AG04449 (cell line): ENCODE results near the genes C17orf113, ZNF385C and KCNH4.

DNA sequence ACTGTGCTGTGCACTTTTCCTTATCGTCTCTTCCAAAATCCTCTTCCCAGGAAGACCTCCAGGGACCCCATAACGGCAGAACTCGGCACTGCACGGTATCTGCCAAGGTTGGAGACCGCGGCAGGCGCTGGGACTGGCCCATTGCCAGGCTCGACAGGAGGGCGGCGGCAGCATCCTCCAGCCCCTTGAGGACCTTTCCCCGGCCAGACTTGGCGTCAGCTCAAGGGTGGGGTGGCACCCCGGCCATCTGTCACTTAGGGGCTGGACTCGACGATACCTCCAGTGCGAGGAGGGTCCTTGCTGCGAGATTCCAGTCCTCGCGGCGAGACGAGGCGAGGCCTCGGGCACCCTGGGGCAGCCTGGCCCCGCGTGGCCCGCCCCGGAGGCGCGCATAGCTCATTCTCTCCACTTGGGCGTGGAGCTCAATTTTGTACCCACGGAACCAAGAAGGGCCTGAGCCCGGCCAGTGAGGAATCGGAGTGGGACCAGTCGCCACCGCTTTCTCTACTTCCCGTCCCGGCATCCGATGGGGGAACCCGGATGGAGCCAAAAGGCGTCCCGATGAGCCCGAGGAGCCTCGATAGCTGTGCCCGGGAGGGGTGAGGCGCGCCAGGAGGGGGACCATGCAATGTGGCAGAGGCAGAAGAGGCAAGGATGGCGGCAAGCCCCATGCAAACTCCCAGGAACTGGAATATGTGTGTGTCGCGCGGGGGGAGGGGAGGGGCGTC lies 621 bp downstream of the ACLY start:
- RRBS: 2% methylated on average over 20 of the region's 51 CpGs

DNA sequence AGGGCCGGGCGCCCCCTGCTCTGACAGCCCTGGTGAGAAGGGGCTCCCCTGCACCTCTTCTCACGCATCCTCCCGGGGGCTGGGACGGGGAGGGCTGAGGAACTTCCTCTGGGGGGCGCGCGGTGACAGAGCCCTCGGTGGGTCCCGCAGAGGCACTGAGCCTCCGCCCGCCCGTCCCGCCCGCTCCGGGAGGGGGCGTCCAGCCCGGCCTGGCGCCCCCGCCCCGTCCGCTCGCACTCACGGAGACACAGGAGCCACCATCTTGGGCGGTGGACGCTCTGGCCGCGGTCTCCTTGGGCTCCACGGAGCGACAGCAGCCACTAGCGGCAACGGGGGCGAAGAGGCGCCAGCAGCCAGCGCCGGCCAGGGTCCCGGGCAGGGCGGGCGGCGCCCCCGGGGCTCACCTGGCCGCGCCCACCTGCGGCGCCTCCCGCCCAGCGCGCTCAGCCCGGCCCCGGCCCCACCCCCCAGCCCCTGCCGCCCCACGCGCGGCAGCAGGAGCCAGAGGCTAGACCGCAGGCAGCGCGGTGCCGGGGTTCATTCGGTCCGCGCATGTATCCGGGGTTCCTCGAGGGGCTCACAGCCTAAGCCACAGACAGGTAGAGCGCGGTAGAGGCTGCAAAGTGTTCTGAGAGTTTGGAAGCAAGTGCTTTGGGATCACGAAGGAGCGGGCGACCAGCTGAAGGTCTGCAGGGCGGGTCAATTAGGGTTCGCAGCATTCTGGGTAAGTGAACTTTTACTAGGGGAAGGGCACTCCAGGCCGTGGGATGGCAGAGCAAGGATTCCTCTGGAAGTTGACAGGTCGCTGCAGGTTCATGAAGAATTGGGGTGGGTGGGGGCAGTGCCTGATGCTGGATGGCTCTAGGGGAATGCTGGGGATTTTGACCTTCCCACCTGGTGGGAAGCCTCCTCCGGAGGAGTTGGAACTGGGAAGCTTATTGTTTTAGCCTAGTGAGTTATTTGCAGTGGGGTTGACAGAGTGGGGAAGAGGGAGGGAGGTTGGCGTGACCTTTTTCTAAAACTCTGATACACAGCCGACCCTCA lies at the start of gene C17orf113:
C17orf113 (minus strand) TSS at position 286 of the 1,044 bp plus-strand sequence.
- RRBS: 4% methylated on average over 22 of the region's 75 CpGs

DNA sequence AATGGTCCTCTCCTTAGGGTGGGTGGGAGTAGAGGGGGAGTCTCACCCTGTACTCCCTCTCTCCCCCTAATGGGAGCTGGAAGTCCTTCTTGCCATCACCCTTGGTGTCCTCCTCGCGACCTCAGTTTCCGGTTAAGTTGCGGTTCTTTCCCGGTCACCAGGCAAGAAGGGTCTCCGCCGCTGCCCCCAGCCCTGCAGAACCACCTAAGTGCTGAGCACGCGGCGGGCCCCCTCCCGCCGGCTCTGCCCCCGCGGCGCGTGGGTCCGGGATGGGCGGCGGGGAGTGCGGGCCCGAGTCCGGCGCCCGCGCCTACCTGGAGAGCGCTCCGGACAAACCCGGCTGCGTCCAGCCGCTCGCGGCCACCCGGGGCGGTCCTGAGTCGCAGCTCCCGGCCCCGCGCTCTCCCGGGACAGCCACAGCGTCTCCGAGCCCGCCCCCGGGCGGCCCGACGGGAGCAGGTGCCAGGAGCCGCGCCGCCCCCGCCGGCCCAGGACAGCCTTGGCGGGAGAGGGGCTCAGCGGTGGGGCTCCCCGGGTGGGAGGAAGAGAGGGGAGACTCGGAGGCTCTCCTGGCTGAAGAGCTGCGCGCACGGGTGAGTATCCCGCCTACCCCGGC lies 22.0 kb upstream of the C17orf113 start:
- RRBS: 5% methylated on average over 26 of the region's 60 CpGs

DNA sequence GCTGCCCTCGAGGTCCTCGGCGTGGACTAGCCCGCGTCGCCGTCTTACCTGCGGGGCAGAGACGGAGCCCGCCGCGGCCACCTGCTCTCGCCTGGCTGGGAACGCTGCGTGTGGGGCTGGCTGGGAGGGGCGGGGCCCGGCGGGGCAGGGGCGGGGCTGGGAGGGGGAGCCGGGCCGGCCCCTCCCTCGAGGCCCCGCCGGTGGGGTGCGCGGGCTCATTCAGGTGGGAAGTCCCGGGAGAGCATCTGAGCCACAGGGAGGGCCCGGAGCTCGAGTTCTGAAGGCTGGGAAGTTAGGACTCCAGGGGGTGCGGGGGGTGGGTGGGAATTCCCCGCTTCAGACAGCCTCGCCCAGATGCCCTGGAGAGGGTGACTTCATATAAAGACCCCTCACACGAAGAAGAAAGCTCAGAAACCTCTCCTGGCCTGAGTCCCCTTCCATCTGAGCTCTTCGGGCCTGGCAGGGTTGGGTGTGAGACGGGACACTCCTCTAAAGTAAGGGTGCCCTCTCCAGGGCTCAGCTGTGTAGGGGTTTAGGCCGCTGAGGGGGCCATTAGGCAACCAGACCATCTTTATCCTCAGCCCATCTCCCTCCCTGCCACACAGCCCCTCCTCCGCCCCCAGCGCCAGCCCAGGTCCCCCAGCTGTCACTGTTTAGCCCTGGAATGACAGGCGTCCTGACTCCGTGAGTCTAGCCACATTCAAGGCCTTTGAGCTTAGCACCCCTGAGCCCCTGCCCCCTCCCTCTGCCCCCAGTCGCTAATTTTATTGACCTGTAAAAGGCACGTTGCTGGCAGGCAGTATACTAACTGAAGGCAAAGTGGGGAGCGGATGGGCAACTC lies at the start of gene ZNF385C:
ZNF385C (minus strand) TSS at position 112 of the 841 bp plus-strand sequence.
- RRBS: 4% methylated on average over 4 of the region's 43 CpGs

DNA sequence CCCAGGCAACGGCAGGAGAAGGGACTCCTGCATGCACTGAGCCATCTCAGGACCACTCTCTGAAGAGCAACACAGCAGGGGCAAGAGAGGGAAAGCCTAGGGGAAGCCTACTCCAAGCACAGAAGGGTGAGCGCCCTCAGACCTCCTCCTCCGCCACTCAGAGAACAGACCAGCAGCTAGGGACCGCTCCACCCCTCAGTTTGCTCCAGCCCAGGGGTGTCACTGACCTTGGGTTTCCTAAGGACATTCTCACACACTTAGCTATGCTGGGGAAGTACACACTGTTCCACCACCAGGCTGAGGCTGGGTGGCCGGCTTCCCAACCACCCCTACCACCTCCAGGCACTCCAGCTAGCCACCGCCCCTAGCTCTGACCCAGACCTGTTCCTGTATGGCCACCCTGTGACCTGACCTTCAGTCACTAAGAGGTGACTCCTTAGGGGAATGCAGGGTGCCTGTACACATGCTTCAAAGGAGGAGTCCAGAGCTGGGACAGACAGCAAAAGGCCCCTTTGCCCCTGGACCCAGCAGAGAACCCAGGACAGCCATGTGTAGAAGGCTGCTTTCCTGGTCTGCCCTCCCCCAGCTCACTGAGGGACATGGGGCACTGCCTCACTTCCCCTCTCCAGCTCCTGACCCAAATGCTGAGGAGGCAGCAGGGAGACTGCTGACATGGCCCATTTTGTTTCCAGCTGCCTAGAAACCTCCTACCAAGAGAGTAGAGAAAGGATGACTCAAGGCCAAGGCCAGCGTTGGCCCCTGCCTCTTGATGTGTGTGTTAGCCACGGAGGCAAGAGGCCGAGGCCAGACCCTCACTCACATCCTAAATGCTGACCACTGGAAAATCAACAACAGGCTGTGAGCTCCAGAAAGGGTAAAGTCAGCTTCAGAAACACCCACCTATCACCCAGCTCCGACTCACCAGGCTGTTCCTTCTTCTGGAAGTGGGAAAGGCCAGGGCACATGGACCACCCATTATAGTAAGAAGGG lies 6.7 kb downstream of the HSPB9 start:
- RRBS: no CpG with 5 or more reads among the region's 10 CpGs

DNA sequence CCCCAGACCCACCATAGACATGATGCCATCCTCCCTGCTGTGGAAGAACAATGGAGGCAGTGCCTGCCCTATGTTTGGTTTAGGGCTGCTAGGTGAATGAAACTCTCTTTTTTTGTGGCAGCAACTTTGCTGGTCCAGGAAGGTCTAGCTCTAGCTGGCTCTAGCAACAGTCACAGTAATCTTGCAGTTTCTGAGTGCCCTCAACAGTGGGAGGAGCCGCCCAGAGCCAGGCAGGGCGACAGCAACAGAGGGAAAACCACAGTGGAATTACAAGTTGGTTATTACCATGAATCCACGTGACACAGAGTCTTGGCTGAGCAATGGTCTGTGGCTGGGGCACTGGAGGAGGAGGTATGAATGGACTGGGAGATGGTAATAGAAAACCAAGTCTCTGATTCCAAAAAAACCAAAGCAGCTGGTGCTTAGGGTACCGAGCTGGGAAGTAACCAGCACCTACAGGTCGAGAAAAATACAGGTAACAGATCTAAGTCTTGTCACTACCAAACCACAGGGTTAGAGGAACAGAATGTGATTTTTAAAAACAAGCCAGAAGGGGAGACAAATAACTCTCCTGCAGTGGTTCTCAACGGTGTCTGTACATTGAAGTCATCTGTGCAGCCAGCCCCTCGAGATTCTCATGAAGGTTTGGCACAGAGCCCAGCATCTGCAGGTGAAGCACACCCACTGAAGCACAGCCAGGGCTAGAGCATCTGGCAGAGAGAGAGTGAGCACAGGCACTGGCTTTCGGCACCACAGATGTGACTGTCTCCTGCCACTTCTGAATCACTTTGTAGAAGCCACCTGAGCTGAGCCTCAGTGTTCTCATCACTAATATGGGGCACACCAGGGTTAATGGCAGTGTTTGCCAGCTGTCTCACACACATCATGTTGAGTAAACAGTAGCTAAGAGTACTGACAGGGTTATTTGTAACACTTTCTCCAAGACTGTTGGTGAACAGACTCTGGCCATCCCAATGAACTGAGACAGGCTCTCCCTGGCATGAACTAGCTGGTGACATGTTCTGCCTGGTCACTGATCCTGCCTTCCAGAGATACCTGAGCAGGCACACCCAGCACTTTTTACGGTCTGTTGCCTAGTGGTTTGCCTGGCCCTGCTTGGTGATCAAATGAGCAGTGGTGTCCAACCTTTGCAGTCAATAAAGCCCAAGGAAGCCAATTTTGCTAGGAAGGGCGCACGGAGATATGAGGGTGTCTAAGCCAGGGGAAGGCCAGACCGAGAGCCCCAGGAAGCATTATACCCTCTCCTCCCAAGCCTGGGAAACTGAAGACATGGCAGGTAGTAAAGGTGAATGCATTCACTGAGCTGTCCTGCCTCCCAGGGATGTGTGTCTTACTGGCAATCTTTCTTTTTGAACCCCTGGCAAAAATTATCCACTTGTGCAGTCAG lies 10.8 kb downstream of the HSPB9 start:
- RRBS: no CpG with 5 or more reads among the region's 12 CpGs

DNA sequence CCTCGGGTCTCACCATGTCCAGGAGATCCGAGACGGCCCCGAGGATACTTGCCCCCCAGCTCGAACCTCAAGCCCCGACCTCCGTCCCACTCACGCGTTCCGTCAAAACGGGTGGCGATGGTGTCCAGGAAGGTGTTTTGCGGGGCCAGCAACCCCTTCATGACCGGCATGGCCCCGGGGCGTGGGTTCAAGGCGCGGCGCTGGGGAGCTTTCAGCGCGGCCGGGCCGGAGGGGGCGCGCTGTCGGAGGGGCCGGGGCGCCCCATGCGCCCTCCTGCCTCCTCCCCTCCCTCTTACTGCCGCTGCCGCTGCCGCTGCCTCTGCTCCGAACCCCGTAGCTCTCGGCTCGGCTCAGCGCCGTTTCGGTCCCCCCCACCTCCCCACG lies at the start of gene KCNH4:
KCNH4 (minus strand) TSS at position 367 of the 384 bp plus-strand sequence.
- RRBS: 6% methylated on average over 8 of the region's 40 CpGs

DNA sequence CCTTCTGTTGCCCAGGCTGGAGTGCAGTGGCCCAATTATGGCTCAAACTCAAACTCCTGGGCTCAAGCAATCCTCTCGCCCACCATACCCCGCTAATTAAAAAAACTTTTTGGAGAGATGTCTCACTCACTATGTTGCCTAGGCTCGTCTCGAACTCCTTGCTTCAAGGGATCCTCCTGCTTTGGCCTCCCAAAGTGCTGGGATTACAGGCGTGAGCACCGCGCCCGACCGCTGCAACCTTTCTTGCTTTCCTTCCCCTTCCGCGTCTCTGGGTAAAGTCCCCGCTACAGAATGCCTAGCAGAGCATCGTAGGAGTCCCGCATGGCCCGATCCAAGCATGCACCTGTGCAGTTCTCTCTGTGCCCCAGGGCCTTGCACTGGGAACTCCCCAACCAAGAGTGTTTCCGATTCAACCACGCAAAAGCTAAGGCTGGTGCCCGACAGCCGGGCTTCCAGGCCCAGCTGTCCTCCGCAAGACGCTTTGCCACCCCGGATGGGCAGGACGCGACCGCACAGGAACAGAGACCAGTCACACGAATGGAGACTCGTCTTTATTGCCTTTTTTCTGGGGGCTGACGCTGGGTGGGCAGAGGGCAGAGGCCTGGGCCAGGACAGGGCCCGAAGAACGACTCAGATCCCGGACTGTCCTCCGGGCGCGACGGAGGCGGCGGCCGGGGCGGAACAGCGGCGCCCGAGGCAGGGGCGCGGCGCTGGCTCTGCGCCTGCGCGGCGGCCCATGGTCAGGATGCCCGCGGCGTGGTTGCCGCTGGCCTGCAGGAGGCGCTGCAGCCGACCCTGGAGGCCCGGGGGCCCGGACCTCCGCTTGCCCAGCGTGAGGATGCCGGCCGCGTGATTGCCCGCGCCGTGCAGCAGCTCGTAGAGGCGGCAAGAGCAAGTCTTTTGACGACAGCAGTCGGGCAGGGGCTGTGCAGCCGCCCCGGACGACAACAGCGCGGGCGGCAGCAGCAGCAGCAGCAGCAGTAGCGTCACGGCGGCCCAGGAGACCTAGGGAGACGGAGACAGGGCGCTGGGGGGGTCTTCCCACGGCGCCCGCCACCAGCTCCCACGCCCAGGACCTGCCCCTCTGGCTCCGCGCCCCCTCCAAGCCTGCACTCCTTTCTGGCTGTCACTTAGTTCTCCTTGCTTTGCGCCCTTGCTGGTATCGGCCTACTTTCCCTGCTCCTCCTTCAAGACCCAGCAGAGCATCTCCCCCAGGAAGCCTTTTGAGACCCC lies 1.3 kb downstream of the HCRT start:
- RRBS: 6% methylated on average over 15 of the region's 88 CpGs

GRCh38 chr17:42270463-42271476 lies 5.4 kb downstream of the STAT5B start:
- RRBS: no CpG with 5 or more reads among the region's 10 CpGs

DNA sequence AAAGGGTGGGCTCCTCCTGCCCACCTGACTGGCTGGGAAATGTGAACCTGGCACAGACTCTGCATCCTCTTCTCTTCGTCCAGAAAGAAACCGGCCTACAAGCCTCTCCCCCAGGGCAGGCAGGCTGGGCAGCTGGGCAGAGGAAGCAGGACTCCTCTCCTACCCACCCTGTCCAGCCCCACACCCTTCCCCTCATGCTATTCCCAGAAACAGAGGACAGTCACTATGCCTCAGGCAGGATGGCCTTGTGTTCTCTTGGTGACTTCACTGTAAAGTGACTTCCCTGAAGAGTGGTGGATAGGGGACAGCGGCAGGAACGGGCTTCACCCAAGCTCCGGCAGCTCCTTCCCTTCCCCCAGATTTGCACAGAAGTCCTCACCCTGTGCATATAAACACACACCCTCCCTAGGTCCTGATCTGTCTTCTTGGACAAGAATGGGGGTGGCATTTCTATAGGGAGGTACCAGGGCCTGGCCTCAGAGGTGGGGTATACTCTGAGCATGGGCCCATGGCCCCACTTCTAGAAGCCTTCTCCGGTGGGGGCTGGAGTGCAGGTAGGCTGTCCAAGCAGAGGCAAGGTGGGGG lies 4.9 kb upstream of the STAT5A start:
- RRBS: no CpG with 5 or more reads among the region's 6 CpGs

DNA sequence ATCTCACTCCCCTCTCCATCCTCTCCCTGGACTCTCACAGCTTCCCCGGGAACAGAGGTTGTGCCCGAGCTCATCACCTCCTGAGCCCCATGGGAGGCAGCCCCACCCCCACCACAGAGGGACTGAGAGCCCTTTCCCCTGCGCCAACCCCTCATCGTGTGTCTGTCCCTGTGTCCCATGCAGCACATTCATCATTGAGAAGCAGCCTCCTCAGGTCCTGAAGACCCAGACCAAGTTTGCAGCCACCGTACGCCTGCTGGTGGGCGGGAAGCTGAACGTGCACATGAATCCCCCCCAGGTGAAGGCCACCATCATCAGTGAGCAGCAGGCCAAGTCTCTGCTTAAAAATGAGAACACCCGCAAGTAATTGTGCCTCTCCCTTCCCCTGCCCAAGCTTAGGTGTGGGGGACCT lies 12.8 kb downstream of the STAT5A start:
- RRBS: no CpG with 5 or more reads among the region's 9 CpGs

- RRBS: no CpG with 5 or more reads among the region's 8 CpGs
These were observed 21.7 kb downstream of the STAT5A start for GRCh38 chr17:42309865-42310471.

- RRBS: no CpG with 5 or more reads among the region's 10 CpGs
These were observed 25.6 kb downstream of the STAT3 start for GRCh38 chr17:42362316-42363284.

GRCh38 chr17:42387654-42388242 lies 494 bp downstream of the STAT3 start:
- RRBS: 2% methylated on average over 12 of the region's 49 CpGs

DNA sequence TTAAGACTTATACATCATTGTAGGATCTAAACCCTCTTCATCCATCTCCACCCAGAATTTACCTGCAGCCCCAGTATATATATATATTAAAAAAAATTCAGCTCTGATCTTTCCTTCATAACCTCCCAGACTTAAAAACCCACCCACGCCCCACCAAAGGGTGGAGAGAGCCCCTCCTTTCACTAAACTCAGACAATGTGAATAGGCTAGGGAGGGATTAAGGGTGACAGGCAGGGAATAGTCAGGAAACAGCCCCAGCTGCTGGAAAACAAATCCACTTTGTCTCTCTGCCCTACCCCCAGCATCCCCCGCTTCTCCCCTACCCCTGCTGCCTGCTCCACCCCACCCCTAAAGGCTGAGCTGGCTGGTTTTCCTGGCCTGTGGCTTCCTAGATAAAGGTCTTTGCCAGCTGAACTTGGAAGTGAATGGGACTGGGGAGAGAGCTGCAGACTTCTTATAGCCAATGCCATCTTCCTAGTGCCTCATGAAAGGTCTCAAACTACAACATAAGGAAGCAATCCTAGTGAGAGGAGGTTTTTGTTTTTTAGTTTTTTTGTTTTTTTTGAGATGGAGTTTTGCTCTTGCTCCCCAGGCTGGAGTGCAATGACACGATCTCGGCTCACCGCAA lies 15.0 kb downstream of the CAVIN1 start:
- RRBS: no CpG with 5 or more reads among the region's 5 CpGs

- RRBS: no CpG with 5 or more reads among the region's 4 CpGs
These were observed 9.6 kb downstream of the CAVIN1 start for GRCh38 chr17:42413332-42413975.

DNA sequence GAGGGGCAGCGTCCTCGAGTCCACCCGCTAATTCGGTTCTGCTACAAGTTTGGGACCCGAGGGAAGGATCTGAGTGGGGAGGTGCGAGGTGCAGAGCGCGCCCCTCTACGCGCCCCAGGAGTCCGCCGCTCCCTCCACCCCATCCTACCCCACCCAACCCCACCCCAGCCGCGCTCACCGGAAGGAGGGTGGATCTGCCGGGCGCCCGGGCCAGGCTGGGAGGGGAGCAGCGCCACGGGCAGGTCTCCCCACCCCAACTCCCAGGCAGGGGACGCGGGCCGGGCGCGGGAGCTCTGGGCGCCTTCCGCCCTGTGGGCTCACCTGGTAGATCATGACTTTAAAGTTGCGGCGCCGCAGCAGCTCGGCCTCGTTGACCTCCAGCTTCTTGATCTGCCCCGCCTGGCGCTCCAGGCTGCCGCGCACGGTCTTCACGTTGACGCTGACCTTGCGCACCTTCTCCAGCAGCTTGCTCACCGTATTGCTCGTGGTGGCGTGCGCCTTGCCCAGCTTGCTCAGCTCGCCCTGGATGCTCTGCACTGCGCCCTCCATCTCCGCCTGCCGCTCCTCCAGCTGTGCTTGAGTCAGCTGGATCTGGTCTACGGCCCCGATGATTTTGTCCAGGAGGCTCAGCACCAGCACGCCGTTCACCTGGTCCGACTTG lies 620 bp downstream of the CAVIN1 start:
- RRBS: 2% methylated on average over 6 of the region's 53 CpGs

DNA sequence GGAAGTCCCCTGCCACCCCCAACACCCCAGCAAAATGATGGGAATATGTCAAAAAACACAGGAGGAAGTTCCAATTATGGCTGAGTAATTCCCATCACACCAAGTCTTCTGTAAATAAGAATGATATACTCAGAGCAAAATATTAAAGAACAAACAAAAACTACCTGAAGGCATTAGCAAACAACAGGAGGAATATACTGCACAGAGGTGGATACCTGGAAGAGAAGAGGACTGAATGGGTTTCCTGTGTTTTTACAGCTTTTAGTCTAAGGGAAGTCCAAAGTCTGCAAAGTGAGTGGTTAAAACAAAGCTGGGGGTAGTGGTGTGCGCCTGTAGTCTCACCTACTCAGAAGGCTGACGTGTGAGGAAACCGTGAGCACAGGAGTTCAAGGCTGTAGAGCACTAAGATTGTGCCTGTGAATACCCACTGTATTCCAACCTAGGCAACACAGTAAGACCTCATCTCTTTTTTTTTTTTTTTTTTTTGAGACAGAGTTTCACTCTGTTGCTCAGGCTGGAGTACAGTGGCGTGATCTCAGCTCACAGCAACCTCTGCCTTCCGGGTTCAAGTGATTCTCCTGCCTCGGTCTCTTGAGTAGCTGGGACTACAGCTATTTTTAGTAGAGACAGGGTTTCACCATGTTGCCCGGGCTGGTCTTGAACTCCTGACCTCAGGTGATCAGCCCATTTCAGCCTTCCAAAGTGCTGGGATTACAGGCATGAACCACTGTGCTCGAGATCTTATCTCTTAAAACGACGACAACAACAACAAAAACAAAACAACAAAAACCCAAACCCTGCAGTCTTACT lies 16.9 kb upstream of the ATP6V0A1 start:
- RRBS: no CpG with 5 or more reads among the region's 10 CpGs

- RRBS: no CpG with 5 or more reads among the region's 3 CpGs
These were observed 2.1 kb upstream of the ATP6V0A1 start for GRCh38 chr17:42456363-42457172.

- RRBS: no CpG with 5 or more reads among the region's 3 CpGs
These were observed 16.8 kb upstream of the NAGLU start for GRCh38 chr17:42519230-42519564.